H9 (cell line): Measurements from ENCODE around the genes RSPH6A and PRKD2.

GRCh38 chr19:45815030-45815767 is at the start of gene RSPH6A:
TSS of gene RSPH6A (minus strand) at chr19:45815308.
- PRO-cap: bidirectional peak, plus-strand start at chr19:45815621, minus-strand start at chr19:45815704

GRCh38 chr19:45815768-45816235 is 694 bp upstream of the RSPH6A start:
- PRO-cap: bidirectional peak, plus-strand start at chr19:45816176, minus-strand start at chr19:45815925

- PRO-cap: no peak
Measured at GRCh38 chr19:45829802-45830671, 14.9 kb upstream of the RSPH6A start.

DNA sequence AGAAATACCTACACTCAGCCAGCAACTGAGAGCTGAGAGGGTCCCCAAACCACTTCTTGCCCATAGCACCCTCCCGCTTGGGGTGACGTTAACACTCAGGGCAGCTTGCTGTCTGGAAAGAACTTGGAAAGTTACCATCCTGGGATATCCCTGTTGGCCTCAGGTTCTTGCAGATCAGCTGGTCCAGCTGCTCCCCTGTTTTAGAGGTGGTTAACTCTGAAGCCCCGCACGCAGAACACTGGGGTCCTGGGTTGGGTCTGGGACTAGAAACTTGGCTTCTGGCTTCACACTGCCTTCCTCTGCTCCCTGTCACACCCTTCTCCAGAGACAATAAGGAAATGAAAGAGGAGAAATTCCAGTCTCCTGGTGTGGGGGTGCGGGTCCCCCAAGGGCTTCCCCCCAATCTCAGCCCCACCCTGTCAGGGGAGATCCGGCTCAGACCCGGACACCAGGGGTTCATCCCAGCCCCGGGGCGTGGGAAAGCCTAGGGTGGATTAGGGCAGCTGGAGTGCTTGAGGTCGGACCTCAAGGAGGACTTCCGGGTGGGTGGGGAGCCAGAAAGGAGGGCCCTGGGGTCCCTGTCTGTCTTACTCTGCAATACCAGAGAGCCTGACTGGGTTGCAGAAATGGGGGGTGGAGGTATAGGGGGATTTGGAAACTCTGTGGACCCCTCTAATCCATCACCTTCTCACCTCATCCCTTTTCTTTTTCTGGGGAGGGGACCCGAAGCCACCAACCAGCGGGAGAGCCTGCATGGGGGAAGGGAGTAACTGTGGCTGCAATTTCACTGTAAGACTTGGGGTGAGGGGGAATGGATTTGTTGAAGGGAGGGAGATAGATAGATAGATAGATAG is 2.7 kb downstream of the FOXA3 start:
- PRO-cap: no peak

GRCh38 chr19:45878957-45879720 is 6.8 kb downstream of the IRF2BP1 start:
- PRO-cap: no peak

DNA sequence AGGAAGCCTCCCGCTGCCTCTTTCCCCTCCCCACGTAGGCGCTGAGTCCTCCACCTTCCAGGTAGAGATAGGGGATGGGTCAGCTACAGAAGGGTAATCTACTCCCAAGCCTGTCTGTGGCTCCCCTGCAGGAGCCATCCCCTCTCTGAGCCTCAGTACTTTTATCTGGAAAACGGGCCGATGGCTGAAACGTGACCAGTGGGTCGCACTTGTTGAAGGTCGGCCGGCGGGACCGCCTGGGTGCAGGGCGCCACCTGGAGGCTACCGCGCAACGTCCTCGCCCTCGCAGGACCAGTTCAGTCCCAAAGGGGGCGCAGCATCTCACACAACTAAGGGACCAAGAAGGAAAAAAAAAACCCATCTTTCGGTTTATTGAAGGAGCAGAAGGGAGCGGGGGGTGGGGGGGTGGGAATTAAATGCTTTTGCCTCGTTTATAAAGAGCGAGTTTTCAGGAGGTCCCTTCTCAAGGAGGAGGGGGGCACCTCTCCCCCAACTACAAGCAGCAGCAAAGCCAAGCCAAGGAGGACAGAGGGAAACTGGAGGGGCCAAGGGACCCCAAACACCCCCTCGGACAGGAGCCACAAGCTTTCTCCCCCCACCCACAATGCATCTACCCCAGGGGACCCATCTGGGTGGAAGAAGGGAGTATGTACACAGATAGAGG is 2.5 kb downstream of the IRF2BP1 start:
- PRO-cap: unidirectional peak, minus-strand start at position 163 of the sequence

- PRO-cap: no peak
Measured at GRCh38 chr19:45885563-45885781, 469 bp downstream of the IRF2BP1 start.

GRCh38 chr19:45886333-45887098 is 575 bp upstream of the IRF2BP1 start:
- PRO-cap: bidirectional peak, plus-strand start at chr19:45886927, minus-strand start at chr19:45886798

DNA sequence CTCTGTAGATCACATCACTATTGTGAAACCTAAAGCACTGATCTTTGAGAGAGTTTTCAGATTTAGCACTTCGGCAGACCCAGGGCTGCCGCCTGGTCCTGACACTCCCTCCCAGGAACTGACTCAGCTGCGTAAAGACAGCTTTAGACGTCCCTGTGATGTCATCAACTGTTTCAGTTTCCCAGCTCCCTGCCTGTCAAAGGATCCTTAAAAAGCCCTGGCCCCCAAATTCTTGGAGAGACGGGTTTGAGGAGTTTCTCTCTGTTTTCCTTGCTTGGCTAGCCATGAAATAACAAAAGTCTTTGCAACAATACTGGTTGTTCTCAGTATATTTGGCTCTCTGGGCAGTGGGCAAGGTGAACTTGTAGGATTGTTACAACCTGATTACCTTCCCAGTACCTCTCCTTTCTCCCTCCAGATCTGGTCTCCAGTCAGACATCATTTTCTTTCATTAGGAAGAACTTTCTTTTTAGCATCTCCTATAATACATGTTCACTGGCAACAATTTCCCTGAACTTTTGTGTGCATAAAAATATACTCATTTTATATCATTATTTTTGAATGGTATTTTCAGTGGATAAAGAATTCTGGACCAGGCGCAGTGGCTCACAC is 33.6 kb downstream of the IGFL2 start:
- PRO-cap: no peak

GRCh38 chr19:46185074-46185410 is 37.0 kb downstream of the IGFL2 start:
- PRO-cap: no peak

DNA sequence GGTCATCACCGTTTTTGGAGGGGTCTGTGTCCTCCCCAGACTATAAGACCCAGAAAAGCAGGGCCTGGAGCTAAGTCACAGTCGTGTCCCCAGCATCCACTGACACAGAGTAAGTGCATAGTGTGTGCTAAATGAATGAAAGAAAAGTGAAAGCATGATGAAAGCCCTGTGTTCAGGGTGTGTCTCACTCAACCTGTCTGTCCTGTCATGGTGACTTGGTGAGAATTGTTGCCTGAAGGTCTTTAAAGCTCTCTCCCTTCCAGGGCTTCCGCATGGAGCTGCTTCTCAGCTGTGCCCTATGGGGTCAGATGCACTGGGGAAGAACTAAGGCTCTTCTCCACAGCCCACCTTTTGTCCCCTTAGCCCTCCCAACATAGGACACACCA is 20.5 kb upstream of the IGFL1 start:
- PRO-cap: no peak

DNA sequence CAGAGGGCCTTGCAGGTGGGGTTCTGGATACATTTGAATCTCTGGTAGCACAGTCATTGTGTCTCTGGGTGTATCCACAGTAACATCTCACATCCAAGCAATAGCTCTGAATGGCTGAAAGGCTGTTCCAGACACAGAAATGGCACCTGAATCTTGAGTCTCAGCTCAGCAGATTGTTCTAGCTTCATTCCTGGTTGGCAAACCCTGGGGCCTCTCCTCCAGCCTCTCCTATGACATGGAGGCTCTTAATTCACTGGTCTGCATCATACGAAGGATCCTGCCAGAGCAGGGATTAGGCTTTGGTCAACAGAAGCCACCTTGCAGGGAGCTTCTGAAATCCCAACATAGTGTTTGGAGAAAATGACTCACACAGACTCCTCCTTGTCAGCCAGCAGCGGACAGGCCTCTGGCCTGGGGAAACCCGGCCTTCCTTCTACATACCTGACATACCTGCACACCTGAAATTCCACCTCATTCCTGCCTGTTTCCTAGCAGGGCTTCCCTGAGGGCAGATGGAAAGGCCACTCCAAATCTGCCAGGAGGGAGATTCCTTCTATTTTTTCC is 18.5 kb upstream of the IGFL1 start:
- PRO-cap: bidirectional peak, plus-strand start outside the sequence, minus-strand start at position 408 of the sequence

GRCh38 chr19:46407720-46408046 is 5.7 kb downstream of the CCDC8 start:
- PRO-cap: no peak

GRCh38 chr19:46618591-46619202 is 6.2 kb downstream of the PTGIR start:
- PRO-cap: no peak

DNA sequence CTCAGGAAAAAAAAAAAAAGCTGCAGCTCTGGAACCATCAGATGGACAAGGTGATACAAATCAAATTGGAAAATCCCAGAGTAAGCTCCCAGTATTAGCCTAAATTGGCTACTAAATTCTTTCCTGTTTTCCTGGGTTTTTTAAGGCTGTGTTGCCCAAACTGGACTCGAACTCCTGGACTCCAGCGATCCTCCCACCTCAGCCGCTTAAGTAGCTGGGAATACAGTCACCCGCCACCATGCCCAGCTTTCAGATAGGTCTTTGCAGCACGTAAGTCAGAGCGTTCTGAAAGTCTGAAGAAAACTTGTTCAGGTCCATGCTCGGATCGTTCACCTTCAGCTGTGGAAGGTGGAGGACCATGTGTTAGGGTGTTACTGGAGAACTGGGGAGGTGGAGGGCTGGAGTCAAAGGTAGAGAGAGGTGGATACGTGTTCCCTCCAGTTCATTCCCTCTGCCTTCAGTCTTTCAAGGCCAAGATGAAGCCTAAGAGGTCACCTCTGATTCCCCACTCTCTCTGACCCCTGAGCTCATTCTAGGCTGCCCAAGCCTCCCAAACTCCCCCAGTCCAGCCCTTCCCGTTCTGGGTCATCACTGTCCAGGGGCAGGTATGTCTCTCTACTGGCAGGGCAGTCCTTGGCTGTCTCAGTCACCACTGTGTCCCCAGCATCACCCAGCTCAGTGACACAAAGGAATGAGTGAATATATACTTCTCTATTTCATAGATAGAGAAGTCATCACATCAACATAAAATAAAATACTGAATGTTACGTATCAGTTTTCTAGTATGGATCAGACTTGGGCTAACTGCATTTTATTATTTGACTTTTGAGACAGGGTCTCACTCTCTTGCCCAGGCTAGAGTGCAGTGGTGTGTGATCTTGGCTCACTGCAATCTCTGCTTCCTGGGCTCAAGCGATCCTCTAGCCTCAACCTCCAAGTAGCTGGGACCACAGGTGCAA is 12.2 kb upstream of the DACT3 start:
- PRO-cap: no peak

DNA sequence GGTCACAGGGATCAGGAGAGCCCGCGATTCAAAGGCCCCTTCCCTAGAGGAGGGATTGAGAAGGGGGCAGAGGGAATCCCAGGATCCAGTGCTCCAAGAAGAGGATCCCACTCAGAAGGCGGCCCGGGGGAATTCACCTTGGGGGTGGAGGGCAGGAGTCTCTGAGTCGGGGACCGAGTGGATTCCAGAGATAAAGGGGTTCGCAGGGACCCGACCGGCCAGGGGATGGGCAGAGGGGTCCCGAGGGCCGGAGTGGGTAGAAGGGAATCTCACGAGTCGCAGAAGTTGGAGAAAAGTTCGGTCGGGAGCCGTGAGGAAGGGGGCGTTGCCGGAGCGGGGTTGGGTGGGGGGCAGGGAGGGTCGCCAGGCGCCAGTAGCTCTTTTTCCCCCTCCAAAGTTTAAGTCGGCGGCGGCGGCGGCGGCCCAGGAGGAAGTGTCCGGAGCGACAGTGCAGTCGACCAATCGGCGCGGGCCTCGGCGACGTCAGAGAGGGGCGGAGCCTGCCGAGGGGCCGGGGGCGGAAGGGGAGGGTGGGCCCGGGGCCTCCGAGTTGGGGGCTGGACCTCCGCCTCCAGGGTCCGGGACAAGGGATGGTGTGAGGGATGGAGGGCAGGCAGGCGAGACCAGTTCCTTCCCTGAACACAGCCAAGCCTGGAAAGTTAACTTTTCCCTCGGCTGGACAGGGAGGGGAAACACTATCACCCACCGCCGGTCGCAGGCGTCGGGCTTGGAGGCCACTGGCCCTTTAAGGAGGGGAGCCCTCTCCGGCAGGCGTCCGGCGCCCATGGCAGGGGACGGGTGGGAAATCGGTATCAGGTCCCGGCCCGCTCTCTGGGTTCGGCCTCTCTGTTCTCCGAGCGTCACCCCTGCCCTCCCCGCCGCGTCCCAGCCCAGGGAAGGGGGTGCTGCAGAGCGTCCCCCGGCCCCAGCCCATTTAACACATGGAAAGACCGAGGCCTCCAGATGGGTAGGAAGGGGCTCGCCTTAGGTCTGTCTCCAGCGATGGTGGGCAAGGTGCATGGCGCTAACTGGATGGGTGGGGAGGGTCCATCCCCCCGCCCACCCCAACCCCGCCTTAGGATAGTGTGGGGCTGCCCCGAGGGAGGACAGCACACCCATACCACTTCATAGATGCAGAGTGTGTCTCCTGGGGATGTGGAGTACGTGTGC is at the start of gene PRKD2:
TSS of gene PRKD2 (minus strand) at position 437 of the 1,170 bp plus-strand sequence.
- PRO-cap: bidirectional peak, plus-strand start at position 58 of the sequence, minus-strand start outside the sequence; bidirectional peak, plus-strand start at position 586 of the sequence, minus-strand start at position 437 of the sequence

DNA sequence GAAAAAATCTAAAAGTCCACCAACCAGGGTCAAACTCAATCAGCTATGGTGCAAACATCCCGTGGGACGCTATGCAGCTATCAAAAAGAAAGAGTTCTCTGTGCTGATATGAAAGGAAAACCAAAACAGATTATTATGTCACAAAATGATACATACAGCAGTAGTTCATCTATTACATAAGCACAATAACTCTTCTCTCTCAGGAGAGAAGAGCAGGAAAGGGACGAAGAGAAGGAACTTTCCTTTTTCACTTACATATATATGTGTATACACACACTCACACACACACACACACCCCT is 2.9 kb upstream of the FKRP start:
- PRO-cap: no peak

- PRO-cap: no peak
Measured at GRCh38 chr19:46747016-46747312, 714 bp upstream of the STRN4 start.

- PRO-cap: no peak
Measured at GRCh38 chr19:46785299-46785877, 3.0 kb downstream of the SLC1A5 start.

- PRO-cap: bidirectional peak, plus-strand start at chr19:46786531, minus-strand start at chr19:46786533; bidirectional peak, plus-strand start at chr19:46786856, minus-strand start at chr19:46786833
Measured at GRCh38 chr19:46785878-46787075, 2.1 kb downstream of the SLC1A5 start.